LNCaP clone FGC (cell line): ENCODE measurements around the gene TERT.

DNA sequence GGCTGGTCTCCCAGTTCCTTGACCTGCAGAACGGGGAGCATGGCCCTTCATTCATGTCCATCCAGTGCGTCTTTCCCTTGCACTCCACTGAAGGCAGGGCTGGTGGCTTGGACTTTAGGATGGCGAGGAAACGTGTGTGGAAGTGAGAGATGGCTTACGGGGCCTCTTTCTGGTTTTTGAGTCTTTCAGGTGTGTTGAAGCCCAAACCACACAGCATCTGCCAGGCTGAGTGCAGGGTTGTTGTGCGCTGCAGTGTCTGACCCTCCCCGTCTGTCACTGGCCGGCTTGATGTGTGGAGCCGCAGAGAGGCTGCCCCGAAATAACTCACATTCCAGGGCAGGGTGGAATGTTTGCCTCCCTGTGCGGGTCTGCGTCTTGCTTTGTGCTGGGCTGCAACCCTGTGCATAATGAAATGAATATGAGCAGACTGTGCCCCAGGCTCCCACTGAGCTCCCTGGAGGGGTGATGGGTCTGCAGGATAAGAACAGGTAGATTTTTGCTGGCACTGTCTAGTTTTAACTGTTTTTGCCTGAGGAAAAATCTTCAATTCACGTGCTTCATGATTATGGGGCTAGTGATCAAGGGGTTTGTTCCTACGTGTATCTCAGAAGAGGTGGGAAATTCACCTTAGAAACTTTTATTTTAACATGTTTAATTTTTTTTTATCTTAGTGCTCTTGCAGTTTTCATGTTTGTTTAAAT lies 9.8 kb upstream of the PLEKHG4B start:
- RRBS, 2 experiments, result no CpG with 5 or more reads among the region's 14 CpGs

DNA sequence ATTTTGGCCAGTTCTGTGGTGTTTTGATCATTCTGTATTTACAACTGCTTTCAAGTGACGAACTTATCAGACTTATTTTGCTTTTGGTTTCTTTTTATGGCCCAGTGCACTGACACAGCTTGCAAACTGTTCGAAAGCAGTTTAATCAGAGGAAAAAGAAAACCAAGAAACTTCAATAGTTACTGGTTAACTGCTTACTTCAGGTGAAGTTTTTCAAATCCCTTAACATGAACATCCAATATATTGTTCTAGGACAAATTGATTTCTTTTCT lies 2.0 kb downstream of the SDHA start:
- RRBS, 2 experiments, result no CpG with 5 or more reads among the region's 2 CpGs

DNA sequence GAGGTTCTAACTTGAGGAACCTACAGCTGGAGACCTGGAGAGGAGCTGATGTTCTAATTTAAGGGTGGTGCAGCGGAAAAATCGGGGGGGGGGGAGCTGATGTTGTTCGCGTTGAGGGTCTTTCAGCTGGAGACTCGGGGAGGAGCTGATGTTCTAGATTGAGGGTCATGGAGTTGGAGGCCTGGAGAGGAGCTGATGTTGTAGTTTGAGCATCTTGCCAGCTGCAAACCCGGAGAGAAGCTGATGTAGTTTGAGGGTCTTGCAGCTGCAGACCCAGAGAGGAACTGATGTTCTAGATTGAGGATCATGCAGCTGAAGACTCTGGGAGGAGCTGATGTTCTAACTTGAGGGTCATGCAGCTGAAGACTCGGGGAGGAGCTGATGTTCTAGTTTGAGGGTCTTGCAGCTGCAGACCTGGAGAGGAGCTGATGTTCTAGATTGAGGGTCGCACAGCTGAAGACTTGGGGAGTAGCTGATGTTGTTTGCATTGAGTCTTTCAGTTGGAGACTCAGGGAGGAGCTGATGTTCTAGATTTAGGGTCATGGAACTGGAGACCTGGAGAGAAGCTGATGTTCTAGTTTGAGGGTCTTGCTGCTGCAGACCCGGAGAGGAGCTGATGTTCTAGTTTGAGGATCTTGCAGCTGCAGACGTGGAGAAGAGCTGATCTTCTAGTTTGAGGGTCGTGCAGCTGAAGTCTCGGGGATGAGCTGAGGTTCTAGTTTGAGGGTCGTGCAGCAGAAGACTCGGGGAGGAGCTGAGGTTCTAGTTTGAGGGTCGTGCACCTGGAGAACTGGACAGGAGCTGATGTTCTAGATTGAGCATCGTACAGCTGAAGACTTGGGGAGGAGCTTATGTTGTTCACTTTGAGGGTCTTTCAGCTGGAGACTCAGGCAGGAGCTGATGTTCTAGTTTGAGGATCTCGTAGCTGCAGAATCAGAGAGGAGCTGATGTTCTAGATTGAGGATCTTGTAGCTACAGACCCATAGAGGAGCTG lies 11.0 kb downstream of the PDCD6 start:
- RRBS, 2 experiments, result no CpG with 5 or more reads among the region's 17 CpGs

DNA sequence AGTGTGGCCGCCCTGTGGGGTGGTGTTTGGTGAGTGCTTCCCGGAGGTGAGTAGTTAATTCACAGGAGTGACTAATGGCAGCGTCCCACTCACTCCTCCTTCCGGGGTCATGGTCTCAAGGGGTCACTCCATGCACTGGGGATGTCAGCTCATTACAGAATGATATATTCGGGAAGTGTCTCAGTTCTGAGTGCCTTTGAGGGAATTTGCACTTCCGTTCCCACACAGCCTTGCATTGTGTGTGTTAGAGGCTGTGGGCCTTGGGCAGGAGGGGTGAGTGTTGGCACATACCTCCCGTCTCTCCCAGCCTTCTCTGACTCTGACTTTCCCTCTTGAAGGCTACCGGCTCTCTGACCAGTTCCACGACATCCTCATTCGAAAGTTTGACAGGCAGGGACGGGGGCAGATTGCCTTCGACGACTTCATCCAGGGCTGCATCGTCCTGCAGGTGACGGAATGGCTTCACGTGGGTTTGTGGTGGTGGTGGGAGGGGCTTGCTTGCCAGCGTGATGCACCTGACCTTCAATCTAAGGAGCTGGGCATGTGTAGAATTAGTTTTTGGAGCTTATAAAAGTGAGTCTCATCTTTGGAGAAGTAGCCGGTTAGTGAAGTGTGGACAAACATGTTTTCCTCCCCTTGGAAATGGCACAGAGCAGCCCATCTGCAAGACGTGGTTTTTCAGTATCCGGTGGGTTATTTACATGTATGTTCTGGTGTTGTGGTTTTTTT lies 10.4 kb upstream of the AHRR start:
- RRBS, 2 experiments, result 90 to 91% methylated on average over 5 of the region's 20 CpGs

GRCh38 chr5:372861-374324 lies 51.9 kb downstream of the AHRR start:
- RRBS, 2 experiments, result 10 to 12% methylated on average over 63 to 65 of the region's 109 CpGs

DNA sequence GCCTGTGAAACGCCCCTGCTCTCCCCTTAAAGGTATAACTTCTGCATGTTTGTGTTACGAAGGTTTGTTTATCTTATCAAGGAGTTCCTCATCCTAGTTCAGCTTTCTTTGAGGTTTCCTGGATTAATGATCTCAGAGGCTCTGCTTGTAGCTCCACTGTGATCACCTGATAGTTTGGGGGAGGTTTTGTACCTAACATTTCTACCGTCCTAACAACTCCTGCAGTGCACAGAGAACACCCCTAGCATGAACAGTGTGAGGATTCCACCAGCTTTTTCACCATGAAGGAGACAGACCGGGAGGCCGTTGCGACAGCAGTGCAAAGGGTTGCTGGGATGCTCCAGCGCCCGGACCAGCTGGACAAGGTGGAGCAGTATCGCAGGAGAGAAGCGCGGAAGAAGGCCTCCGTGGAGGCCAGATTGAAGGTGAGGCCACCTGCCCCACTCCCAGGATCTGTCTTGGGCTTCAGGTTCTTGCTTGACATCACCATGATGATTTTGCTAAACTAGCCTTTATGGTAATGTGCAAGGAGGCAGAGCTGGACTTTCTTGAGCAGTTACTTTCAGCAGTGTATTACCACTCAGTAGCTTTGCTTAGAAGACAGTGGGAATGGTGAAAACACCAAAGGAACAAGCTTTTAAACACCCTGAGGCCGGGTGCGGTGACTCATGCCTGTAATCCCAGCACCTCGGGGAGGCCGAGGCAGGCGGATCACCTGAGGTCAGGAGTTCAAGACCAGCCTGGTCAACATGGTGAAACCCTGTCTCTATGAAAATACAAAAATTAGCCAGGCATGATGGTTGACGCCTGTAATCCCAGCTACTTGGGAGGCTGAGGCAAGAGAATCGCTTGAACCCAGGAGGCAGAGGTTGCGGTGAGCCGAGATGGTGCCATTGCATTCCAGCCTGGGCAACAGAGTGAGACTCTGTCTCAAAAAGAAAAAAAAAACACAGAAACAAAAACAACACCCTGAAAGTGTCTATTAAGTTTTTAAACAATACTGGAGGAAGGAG lies 3.3 kb downstream of the EXOC3 start:
- RRBS, 2 experiments, result 96 to 97% methylated on average over 5 of the region's 21 CpGs

DNA sequence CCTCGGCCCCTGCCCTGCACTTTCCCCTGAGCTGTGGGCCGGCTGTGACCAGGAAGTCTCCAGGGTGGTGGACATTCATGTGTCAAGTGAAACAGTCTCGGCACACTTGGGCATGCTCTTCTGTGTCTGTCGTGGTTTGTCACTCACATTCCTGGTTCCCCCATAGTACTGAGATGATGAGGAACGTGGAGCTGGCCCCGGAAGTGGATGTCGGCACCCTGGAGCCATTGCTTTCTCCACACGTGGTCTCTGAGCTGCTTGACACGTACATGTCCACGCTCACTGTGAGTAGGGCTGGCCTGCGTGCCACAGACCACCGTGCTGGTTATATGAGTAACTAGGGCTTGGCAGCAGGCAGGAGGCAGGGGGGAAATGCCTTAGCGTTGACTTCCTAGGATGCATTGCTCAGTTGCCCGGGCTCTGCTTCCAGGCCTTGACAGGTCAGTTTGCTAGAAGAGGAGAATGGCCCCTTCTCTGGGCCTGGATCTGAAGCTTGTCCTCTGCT lies 13.8 kb downstream of the EXOC3 start:
- RRBS, 2 experiments, result 89% methylated on average over 1 of the region's 14 CpGs; no CpG with 5 or more reads in 1 of the 2 experiments

DNA sequence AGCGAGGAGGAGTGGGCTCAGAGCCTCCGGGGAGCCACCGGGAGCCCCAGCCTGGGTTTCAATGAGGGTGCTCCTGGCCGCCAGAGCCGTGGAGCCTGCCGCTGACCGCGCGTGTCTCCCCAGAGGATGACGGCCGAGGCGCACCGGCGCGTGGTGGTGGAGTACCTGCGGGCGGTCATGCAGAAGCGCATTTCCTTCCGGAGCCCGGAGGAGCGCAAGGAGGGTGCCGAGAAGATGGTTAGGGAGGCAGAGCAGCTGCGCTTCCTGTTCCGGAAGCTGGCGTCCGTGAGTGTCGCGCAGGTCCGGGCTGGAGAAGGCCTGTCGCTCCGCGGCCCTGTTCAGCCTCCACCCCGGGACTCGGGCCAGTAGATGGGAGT lies 22.0 kb downstream of the EXOC3 start:
- RRBS, 2 experiments, result 93 to 94% methylated on average over 23 of the region's 34 CpGs

- RRBS, 2 experiments, result 5 to 9% methylated on average over 8 of the region's 33 CpGs
Measured at GRCh38 chr5:475795-476486, 33.0 kb downstream of the EXOC3 start.

- RRBS, 2 experiments, result 89 to 90% methylated on average over 45 of the region's 86 CpGs
Measured at GRCh38 chr5:528208-528868, 4.1 kb upstream of the SLC9A3 start.

DNA sequence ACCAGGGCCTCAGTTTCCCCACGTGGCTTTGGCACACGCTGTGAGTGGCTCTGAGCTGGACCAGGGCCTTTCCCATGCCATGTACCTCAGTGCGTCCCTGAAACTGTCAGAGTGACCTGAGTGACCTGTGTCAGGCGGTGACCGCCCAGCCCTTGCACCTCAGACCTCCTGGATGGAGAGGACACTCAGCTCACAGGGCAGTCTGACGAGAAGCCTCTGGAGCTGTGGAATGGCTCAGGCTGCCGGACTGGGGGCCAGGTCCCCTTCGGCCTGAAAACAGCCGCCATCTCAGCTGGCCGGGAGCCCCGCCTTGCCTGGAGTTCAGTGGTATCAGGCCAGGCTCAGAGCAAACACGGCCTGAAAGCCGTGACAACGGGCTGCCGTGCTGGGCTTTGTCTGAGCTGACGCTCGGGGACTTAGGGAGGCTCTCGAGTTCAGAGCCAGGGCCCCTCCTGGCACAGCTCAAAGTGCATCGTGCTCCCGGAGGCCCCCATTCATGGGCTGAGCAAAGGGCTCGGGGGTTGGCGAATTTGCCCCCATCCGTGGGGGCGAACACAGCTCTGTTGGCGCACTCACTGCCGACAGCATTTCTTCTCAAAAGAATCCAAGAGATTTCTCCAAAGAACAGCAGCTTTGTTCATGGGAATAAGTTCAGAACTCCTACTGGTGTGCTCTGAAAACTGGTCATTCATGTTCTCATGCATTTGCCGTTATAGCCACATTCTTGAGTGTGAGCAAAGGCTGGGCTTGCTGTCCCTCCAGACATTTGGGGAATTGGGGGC lies 8.4 kb upstream of the SLC9A3 start:
- RRBS, 2 experiments, result 44 to 69% methylated on average over 4 of the region's 27 CpGs

GRCh38 chr5:956172-956371 lies 52.5 kb upstream of the NKD2 start:
- RRBS, 2 experiments, result no CpG with 5 or more reads among the region's 11 CpGs

GRCh38 chr5:956858-957212 lies 51.8 kb upstream of the NKD2 start:
- RRBS, 2 experiments, result no CpG with 5 or more reads among the region's 6 CpGs

GRCh38 chr5:996882-997603 lies 11.6 kb upstream of the NKD2 start:
- RRBS, 2 experiments, result no CpG with 5 or more reads among the region's 5 CpGs

DNA sequence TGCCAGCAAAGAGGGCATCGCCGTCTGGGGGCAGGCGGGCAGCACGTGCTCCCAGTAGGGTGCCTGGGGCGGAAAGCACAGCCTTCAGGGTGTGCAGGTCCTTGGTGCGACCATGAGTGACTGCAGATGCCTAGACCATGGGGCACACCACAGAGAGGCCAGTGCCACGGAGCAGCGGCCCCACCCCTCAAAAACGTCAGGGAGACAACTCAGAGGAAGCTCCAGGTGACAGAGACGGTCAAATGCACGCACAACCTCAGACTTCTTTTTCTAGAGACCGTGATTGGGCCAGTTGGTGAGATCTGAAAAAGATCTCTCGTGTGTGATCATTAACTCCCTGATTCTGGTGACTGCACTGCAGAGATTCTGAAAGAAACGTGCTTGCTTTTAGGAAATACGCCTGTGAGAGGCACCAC lies 16.1 kb downstream of the SLC12A7 start:
- RRBS, 2 experiments, result no CpG with 5 or more reads among the region's 15 CpGs

GRCh38 chr5:1104372-1104940 lies 7.4 kb downstream of the SLC12A7 start:
- RRBS, 2 experiments, result no CpG with 5 or more reads among the region's 24 CpGs

- RRBS, 2 experiments, result no CpG with 5 or more reads among the region's 21 CpGs
Measured at GRCh38 chr5:1122885-1123343, 11.1 kb upstream of the SLC12A7 start.

DNA sequence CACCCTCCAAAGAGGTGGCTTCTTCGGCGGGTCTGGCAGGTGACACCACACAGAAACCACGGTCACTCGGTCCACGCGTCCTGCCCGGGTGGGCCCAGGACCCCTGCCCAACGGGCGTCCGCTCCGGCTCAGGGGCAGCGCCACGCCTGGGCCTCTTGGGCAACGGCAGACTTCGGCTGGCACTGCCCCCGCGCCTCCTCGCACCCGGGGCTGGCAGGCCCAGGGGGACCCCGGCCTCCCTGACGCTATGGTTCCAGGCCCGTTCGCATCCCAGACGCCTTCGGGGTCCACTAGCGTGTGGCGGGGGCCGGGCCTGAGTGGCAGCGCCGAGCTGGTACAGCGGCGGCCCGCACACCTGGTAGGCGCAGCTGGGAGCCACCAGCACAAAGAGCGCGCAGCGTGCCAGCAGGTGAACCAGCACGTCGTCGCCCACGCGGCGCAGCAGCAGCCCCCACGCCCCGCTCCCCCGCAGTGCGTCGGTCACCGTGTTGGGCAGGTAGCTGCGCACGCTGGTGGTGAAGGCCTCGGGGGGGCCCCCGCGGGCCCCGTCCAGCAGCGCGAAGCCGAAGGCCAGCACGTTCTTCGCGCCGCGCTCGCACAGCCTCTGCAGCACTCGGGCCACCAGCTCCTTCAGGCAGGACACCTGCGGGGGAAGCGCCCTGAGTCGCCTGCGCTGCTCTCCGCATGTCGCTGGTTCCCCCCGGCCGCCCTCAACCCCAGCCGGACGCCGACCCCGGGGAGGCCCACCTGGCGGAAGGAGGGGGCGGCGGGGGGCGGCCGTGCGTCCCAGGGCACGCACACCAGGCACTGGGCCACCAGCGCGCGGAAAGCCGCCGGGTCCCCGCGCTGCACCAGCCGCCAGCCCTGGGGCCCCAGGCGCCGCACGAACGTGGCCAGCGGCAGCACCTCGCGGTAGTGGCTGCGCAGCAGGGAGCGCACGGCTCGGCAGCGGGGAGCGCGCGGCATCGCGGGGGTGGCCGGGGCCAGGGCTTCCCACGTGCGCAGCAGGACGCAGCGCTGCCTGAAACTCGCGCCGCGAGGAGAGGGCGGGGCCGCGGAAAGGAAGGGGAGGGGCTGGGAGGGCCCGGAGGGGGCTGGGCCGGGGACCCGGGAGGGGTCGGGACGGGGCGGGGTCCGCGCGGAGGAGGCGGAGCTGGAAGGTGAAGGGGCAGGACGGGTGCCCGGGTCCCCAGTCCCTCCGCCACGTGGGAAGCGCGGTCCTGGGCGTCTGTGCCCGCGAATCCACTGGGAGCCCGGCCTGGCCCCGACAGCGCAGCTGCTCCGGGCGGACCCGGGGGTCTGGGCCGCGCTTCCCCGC lies at the start of gene TERT:
TSS of gene TERT (minus strand) at position 1,045 of the 1,318 bp plus-strand sequence.
- RRBS, 2 experiments, result 44 to 45% methylated on average over 51 to 55 of the region's 149 CpGs

GRCh38 chr5:1336846-1337650 lies 7.9 kb downstream of the CLPTM1L start:
- RRBS, 2 experiments, result no CpG with 5 or more reads among the region's 27 CpGs

GRCh38 chr5:1437470-1437998 lies 7.7 kb downstream of the SLC6A3 start:
- RRBS, 2 experiments, result 11 to 24% methylated on average over 1 of the region's 10 CpGs